Placental epithelial cell (primary cell): ENCODE data around the genes IL1A and IL1RN.

DNA sequence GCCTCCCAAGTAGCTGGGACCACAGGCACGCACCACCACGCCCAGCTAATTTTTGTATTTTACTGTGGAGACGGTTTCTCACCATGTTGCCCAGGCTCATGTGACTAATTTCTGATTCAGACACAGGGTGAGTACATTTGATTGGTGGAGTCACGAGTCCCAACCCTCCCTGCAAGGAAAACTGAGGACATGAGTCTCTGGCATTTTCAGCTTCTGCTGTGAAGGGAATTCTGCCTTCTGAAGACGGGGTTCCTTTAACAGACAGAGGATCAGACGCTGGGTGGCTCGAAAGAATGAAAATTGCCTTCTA lies 29.7 kb upstream of the NT5DC4 start:
- CAGE, long polyA plus RNA: no peak

DNA sequence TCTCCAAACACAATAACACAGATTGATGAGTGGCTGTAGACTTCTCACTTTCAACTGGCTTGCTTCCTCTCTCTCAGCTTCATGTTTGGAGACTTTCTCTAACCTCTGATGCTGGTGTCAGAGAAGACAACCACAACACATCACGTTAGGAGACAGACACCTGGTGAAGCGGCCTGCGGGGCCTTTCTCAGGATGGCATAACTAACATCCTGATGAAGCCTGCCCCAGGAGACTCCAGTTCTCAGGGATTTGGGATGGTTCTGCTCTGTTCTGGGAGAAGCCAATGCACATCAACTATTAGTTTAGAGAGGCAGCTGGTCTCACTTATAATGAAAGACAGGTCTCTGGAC lies 2.1 kb downstream of the IL1A start:
- CAGE, long polyA plus RNA: no peak

- CAGE, long polyA plus RNA: no peak
Measured at GRCh38 chr2:112784163-112784739, at the start of gene IL1A. IL1A (minus strand) TSS chr2:112784493.

DNA sequence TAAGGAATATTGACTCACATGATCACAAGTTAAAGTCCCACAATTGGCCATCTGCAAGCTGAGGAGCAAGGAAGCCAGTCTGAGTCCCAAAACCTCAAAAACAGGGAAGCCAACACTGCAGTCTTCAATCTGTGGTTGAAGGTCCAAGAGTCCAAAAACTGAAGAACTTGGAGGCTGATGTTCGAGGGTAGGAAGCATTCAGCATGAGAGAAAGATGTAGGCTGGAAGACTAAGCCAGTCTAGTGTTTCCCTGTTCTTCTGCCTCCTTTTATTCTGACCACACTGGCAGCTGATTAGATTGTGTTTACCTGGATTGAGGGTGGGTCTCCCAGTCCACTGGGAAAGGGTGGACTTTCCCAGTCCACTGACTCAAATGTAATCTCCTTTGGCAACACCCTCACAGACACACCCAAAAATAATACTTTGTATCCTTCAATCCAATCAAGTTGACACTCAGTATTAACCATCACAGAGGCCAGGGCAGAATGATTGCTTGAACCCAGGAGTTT lies 27.5 kb upstream of the IL1B start:
- CAGE, long polyA plus RNA: no peak

- CAGE, long polyA plus RNA: no peak
Measured at GRCh38 chr2:113058534-113058816, 523 bp upstream of the IL36RN start.

DNA sequence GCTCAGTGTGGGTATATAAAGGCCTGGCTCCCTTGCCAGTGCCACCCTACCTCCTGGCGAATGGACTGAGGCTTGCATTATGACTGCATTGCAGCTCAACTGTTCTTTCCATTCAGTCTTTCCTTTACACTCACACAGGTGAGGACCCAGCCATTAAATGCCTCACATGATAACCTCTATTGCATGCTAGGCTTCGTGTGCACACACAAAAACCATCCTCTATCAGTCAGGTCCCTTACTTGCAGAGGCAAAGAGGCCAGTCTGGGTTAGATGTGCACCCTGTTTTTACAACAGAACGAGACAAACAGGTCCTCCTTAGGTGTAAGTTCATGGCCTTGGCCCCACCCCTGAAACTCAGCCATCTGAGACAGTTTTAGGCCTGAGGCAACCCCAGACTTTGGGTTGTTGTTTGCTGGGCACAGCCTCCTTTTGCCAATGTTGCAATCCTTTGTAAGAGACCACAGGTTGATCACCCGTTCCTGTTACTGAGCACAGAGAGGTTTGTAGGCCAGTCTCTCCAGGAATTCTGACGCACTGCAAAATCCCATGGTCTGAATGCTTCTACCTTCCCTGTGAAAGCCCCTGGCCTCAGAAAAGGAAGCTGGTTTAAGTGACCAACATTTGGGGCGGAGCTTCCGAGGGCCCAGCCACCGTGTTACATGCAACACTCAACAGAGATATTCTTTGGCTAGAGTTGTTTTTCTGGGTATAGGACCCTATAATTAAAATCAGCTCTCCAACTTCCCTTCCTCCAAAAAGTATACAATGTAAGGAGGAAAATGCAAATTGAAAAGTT lies 15.6 kb upstream of the IL1RN start:
- CAGE, long polyA plus RNA: no peak

GRCh38 chr2:113117522-113118791 lies 9.4 kb upstream of the IL1RN start:
- CAGE, long polyA plus RNA: no peak

GRCh38 chr2:113126795-113127729 lies at the start of gene IL1RN:
IL1RN (plus strand) TSS chr2:113127598.
- CAGE, long polyA plus RNA: no peak

DNA sequence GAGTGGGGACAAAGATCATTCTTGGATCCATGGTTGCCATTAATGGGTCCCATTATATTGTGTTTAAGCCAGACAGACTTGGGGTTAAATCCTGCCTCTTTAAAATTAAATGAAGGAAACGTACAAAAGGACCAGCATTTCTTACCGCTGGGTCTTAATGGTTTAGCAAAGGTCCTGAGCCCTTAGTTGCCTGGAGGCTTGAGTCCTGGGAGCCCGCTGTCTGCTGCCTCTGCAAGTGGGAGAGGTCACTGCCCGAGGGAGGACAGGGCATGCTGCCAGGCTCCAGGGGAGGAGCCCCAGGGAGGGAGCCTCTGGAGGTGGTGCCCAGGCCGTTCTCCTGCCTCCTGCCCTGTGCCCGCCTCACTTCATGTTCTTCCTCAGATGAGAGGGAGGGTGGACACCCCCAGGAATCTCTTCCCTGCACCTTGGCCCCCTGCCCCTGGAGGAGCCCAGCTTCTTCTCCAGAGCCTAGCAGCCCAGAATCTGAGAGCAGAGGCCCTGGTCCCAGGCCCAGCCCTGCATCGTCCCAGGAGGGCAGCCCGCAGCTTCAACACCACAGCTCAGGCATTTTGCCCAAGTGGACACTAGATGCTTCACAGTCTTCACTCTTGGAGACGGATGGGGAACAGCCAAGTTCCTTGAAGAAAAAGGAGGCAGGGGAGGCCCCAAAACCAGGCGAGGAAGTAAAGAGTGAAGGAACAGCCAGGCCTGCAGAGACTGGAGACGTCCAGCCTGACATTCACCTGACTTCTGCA lies 11.9 kb downstream of the PSD4 start:
- CAGE, long polyA plus RNA: no peak

DNA sequence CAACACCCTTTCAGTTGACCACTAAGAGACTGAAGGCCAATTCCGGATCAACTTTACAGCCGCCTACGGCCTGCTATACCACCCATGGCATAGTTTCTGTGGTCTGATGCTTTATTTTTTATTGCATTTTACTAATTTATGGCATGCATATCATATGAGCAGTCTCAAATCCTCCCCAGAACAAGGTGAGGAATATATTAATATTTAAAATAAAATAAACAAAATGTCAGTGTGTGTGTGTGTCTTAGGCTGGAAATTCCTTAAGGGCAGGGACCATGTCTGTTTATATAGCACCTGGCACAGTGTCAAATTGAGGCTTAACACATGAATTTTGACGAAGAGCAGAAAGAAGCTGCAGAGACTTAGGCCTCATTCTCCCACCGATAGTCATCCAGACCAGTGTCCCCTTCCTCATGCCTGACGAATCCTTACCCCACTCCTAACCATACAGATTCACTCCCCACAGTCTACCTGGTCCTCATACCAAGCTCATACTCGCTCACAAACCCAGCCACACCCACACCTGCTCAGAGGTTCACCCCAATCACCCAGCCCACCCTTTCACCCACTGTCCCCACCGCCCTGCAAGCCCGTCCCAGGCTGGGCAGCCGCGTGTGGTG lies 35.5 kb downstream of the PSD4 start:
- CAGE, long polyA plus RNA: no peak

DNA sequence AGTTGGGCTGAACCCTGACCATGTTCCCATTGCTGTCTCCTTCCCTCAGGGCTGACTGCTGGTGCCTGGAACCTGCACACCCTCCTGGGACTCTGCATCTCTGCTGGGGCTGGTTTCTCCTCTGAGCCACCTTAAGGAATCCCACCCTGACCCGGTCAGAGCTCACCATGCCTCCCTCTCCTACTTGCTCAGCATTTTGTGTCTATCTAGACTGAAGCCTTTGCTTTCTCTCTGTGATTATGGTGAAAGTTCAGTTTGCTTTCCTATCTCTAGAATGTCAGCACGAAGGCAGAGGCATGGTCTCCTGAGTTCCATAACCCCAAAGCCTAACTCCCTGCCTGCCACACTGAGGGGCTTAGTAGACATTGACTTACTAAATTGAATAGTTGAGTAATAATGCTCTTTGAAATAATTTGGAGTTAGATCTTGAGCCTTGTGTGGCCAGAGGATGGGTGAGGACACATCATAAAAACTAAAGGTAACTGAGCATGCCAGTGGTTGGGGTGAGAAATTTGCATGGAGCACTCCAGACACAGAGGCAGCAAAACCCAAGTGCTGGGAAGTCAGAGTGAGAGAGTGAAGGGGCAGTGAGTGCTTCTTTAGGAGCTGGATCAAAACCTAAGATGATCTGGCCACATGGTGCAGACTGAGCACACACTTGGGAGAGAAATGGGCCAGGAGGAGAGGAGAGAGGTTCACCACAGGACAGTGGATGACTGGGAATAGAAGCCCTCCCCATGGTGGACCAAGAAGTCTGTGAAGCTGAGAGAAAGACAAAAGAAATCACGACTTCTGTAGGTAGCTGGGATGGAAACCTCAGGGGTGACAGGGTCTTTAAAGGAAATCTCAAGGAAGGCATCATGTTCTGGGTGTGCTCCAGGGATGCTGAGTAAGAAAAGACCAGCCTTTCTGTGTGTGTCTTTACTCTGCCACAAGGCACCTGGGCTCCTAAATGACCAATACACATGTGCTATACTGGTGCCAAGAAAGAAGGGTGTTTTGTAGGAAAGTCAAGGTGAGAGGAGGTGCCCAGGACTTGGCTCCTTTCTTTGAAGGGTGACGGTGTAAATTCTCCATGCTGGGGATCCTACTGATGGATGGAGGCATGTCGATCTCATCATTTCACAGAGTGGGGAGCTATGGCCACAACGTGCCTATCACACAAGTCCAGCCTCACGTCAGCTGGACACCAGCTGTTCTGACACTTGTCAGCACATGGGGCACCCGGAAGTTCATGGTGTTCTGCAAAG lies 12.9 kb downstream of the PAX8 start:
- CAGE, long polyA plus RNA: no peak

GRCh38 chr2:113272735-113273392 lies 5.9 kb downstream of the PAX8 start:
- CAGE, long polyA plus RNA: no peak

- CAGE, long polyA plus RNA: no peak
Measured at GRCh38 chr2:113406163-113406575, 31.3 kb upstream of the ZNG1B start.

GRCh38 chr2:113886327-113887113 lies 3.4 kb upstream of the ACTR3 start:
- CAGE, long polyA plus RNA: no peak

DNA sequence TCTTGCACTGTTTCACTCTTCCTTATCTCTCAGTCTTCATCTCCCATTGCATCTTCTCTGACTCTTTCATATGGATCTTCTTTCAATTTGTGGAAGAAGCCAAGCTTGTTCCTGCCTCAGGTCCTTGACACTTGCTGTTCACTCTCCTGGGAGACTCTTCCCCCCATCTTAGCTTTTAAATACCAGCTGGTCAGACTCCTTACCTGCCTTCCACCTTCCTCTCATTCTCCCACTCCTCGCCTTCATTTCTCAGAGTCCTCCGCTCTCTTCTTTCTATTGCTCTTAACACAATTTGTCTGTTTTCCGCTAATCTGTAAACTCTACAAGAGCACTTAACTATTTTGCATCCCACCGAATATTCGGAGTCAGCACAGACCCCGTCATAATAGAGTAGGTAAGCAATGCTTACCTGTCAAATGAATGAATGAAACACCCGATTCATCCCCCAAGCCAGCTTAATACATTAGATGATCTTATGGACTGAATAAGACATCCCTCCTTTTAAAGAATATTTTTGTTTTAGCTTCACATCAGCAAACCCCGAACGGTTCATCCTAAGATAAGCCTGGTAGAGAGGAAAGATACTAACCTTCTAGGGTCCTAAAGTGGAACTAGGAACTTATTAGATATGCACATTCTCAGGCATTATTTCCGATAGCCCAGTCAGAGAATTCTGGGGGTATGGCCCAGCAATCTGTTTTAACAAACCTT lies 1.4 kb upstream of the ACTR3 start:
- CAGE, long polyA plus RNA: no peak

DNA sequence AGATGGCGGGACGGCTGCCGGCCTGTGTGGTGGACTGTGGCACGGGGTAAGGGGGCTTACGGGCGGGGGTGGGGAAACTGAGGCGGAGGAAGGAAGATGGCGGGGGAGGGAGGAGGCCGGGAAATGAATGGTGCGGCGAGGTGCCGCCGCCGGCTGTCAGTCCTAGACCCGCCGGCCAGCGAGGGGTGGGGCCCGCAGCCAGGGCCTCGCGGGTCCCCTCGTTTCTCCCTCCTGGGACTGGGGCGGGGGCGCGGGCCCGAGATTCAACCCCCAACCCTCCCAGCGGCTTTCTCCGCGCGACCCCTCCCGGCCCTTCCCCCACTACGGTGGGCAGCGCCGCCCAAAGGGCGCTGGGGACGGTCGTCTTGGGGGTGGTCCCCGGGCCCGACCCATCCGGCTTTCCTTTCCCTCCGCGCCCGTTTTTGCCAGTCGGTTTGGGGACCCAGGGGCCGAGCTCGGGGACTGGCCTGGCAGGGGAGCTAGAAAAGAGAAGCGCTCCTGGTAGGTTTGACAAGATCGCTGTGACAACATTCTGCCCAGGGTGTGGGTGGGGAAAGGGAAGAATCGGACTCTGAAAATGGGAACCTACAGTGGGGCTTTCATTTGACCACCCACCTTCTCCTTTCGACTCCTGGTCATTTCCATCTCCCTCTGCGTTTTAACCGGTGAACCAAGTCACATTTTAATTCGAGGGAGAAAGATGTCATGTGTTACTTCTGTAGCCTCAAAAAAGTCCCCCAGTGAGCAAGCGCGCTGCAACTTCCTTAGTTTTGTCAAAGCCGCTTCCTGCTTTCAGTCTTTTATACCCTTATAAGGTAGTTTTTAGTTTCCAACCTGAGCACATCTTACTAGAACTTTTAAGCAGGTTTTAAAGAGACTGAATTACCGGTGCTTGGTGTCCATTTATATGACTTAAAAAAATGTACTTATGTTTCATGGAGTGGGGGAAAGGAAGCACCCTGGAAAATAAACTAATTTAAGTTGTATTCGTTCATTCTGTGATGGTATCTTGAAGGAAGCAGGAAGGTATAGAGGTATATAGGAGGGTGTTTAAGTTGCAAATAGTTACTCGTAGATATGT lies 729 bp downstream of the ACTR3 start:
- CAGE, long polyA plus RNA: no peak

GRCh38 chr2:115161044-115161202 lies 718.5 kb downstream of the DPP10 start:
- CAGE, long polyA plus RNA: no peak

- CAGE, long polyA plus RNA: no peak
Measured at GRCh38 chr2:117849833-117850411, 35.4 kb downstream of the DDX18 start.

DNA sequence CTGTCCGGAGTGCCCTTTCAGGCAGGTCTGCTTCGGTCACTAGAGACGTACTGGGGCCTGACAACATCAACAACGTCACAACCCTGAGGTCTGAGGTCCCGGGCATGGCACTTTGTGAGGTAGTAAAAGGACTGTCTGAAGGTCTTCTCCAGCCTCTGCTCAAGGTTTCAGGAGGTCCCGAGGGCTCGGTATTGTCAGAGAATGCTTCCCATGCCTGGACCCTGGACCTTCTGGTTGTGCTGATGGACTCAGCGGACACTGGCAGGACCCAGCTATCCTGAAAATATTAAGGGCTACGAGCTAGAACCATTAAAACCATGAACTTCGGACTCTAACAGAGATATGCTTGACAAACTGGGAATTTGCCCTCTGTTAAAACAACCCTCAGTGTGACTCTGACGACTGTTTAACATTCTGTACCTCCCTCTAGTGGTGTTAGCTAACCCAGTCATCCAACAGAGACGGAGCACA lies 96.6 kb downstream of the CCDC93 start:
- CAGE, long polyA plus RNA: no peak

DNA sequence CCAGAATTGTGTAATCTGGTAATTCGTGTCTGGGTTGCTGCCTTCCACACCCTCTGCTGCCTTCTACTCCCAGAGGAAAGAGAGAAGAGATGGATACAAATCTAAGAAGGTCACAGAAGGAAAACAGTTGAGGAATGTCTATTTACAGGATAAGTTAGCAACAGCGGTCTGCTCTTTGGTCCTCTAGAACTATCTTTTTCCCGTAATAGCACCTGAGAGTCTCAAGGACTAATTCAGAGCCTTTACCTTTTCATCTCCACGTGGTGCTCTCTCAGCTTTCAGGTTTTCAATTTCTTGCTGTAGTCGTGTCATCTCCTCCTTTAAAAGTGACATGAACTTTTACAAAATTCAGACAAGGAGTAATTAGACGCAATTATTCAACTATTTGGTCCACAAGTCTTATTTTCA lies 67.3 kb downstream of the CCDC93 start:
- CAGE, long polyA plus RNA: no peak